ENCODE measurements around a stretch of chr7.

DNA sequence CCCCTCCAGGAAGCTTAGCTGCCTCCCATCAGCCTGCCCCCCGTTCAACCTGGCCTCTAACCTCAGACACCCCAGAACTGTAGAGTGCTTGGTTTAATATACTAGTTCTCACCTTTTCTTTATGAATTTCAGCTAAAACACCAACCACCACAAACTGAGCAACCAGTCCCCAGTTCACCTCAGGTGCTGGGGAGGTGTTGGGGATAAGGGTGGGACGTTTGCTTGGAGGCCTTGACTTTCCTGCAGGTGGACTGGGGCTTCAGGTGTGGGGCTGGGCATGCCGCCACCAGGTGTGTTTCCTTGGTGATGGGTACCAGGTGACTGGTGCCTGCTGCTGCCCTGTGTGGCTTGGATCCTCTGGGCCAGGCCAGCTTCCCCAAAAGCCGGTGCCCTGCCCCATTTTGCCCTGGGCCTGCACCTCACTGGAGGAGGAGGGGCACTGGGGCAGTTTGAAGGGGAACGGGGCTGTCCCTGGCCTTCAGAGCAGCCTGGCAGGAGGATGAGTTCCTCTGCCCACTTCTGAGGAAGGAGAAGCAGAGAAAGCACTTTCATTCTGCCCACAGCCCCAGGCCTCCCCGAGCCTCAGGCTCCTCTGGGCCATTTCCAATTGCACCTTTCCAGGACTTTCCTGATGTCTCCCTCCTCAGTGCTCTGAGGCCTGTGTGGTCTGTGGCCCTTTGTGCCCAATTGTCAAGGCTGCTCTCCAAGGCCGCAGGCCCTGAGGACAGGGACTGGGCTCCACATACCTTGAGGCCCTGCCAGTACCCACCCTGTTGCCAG is 25.1 kb upstream of the SMARCD3 start:
- PRO-cap, 2 experiments: no peak in any of the 2 experiments

DNA sequence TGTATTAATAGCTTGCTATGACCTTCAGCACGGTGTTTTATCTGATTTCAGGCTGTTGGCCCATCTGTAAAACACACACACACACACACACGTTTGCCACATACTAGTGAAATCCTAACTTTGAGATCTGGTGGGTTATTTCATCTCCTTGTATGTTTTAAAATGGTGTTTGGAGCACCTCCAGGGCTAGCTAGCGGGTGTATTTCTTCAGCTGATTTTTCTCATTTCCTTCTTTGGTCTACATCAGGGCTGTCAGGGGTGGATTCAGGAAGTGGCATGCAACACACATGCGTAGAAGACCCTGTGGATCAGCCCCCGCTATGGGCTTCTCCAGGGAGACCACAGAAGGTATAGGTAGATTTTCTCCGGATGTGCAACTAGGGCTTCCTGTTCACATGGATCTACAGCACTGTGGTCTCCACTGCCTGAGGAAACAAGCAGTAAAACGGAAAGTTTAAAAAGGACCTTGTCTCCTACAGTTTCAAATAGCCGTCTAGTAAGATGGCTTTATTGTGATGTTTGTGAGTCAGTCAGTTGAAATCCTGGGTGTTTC is 10.3 kb downstream of the NUB1 start:
- PRO-cap, 2 experiments: no peak in any of the 2 experiments

DNA sequence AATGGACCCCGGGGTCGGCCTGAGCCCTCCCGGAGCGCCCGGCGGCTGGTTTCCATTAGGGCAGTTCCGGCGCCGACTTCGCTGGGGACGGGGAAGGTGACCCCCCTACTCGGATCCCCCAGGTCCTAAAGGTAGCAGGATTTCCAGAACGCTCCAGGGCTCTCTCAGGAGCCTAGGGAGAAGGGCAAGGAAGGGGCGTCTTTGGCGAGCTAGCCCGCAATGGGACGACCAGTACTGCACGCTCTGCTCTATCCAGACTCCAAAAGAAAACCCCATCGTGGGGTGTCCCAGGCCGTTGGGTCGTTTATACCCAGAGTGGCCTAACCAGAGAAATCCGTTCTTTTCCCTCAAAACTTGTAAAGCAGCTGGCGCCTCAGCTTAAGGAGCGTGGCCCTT is 793 bp upstream of the WDR86 start:
- PRO-cap, 2 experiments: no peak in any of the 2 experiments

GRCh38 chr7:151426305-151427087 is 13.4 kb downstream of the CRYGN start:
- PRO-cap, 2 experiments: no peak in any of the 2 experiments

DNA sequence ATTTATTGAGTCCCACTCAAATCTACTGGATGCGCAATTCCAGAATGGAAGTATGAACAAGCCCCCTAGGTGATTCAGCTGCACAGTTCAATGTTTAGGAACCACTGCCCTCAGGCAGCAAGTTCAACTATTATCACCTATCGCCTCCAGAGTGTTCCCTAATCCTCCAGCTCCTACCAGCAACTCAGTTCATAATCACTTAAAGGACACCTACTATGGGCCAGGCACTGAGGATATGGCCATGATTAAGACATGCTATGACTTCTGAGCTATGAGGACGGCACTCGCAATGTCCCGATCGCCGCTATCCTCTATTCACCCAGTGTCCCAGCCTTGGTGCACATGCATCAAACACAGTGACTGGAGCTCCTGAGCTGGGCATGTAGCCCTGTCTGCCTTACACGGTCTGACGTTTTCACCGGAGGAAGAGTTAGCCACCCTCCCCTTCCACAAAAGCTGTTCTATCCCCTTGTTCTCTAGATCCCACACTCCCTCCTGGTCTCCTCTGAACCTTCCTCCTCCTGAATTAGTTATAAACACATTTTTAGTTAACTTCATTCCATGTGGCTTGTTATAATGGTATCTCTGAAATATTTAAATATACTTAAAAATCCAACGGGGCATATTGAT is 22.3 kb downstream of the RHEB start:
- PRO-cap, 2 experiments: no peak in any of the 2 experiments

- PRO-cap, 2 experiments: peak in 2 of 2 experiments; most common plus-strand start chr7:151518314 (in 2)
These were observed 1.5 kb downstream of the RHEB start for GRCh38 chr7:151518000-151518731.

DNA sequence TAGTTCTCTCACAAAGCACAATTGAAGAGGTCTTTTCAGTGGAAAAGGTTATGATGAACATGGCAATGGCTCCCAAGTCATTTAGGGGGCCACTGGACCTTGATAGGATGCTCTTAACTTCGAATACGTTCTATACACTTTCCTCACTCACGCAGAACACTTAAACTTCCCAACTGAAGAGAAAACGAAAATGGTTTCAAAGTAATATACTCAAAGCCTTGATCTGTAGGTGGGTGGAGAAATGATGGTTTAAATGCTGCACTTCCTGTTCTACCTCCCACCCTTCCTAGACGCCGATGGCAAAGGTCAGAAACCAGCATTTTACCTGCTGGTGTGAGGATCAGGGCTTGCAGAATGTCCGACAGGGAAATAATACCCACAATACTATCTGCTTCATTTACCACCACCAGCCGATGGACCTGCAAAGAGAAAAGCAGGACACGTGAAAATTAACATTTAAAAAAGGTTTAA is 40.5 kb upstream of the RHEB start:
- PRO-cap, 2 experiments: no peak in any of the 2 experiments

DNA sequence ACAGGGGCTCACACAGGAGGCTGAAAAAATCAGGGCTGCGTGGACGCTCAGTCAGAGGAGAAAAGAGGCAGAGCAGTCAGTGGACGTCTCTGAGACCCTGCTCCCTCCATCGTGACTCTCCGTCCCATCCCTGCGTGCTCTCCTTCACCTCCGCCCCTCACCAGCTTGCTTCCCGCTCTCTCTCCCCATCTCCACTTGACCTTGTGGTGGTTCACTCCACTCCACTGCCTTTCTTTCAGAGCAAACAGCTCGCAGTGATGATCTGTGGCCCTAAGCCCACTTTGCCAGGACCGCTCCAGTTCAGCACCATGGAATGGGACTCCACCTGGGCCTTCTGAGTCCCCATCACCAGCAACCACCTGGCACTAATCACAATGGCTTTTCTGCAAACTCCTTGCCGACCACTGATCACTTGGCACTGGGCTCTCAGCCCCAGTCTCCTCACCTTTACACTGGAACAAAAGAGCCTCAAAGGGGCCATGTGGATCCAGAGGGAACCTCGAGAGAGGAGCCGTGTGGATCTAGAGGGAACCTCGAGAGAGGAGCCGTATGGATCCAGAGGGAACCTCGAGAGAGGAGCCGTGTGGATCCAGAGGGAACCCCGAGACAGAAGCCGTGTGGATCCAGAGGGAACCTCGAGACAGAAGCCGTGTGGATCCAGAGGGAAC is 94.9 kb upstream of the RHEB start:
- PRO-cap, 2 experiments: no peak in any of the 2 experiments

- PRO-cap, 2 experiments: no peak in any of the 2 experiments
These were observed 132.5 kb upstream of the RHEB start for GRCh38 chr7:151652125-151652707.

DNA sequence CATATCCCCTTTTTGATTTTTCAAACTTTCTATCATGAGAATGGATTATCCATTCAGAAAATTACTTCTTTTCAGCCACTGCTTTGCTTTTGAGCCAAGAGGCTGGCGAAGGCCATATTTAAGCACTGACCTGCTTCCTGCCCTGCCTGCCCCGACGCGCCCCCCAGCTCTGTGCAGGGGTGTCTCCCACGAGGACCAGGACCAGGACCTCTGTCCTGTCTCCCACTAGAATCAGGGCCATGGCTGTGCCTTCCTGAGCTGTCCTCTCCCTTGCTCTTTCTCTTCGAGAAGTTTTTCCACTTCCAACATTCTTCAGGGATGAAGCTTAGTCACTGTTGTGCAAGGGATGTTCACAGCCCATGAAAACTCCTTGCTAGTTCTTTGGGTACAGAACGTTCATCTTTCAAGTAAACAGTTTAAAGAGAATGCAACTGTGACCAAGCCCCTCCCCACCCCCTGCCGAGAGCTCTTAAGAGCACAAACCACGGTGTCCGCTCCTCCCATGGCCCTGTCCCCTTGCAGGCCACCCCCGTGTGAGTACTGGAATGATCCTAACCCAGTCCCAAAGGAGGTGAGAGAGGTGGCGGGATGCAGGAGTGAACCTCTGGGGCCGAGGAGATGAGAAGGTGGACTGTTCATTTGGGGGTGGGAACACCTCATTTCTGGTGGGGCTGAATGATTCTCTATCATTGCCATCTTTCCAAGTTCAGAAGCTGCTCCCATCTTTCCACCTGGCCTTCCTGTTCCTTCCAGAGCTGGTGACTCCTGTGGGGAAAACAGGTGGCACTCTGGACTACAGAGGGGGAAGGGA is 161.1 kb upstream of the RHEB start:
- PRO-cap, 2 experiments: no peak in any of the 2 experiments

DNA sequence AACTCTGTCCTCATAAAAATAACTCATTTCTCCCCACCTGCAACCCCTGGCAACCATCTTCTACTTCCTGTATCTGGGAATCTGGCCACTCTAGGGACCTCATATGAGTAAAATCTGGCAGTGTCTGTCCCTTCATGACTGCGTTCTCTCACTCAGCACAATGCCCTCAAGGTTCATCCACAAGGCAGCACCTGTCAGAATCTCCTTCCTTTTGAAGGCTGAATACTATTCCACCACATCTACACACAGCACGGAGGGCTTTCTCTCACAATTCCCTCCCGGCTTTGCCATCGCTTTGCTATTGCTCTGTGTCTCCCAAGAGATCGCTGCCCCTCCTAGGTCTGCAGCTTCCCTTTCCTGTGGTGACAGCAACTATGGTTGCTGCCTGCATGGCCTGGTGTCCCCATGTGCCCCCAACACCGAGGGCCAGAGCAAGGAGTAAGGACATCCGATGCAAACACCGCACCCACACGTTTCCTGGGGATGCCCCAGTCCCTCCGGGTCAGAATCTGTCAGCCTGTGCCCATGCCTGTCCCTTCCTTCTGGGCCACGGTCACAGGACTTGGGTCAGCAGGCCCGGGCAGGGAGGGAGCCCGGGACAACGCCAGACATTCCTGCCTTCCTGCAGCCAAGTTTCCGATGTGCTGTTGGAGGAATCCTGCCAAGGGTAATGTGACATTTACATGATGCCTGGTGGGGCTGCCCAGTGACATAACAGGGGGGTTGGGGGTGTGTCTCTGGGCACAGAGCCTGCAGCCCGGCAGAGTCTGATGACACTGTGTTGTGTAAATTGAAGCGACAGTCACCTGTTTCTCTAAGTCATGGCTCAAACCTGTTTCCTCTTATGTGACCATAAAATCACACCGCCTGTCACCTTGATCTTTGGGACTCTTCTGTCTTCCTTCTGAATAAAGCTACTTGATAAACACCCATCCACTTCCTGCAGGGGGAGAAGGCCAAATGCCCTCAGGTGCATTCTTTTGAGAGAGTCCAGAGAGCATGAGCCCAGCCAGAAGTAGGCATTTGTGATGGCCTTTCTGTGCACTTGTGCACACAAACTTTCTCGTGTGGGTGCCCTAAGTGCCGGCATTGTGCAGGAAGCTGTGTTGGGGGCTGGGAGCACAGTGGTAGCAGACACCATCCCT is 175.1 kb upstream of the RHEB start:
- PRO-cap, 2 experiments: no peak in any of the 2 experiments

DNA sequence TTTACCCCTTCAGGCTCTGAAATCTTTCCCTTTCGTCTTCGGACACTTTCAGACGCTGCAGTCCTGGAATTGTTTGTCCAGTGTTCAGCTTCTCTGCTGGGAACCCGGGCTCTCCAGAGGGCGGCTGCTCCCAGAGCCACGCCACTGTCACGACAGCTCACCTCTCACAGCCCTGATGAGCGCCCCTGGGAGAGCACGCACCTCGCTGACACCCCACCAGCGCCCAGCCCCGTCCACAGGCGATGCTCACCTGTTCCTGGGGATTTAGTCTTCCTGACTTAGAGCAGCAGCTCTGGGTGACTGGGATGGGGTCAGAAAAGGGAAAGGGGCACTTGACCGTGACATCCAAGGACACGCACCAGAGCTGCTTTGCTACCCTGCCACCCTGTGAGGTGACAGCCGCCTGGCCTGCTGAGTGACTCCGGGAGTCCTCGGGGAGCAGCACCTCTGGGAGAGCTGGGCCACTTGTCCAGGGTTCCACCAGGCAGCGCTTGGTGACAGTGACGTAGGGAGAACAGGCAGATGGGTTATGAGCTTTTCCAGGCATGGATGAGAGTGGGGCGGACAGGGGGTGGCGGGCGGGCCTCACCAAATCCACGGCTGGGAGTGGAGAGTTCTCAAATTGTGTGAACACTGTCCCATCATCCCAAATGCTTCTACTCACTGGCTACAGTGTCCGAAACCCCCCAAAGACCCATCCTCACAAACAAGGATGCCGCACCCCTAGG is 148.2 kb downstream of the PRKAG2 start:
- PRO-cap, 2 experiments: no peak in any of the 2 experiments

GRCh38 chr7:151735896-151736950 is 140.7 kb downstream of the PRKAG2 start:
- PRO-cap, 2 experiments: peak in 2 of 2 experiments; most common plus-strand start chr7:151736621 (in 1); most common minus-strand start chr7:151736263 (in 2)

- PRO-cap, 2 experiments: no peak in any of the 2 experiments
These were observed 104.7 kb downstream of the PRKAG2 start for GRCh38 chr7:151772214-151772687.

DNA sequence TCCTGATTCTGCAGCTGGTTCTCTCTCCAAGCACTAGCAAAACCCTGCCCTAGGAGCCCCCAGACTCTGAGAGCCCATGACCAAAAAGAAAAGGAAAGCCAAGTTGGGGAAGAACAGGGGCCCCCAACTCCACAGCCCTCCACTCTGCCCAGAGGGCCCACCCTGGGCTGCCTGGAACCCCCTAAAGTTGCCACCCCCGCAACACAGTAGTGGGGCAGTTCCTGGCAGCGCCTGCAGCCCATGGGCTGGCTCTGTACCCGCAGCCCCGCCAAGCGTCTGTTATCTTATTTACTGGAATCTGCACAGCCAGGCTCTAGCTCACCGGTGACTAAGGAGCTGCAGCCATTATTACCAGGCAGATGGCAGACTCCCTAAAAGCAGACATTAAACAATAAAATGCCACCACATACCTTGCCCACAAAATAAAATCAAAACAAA is 66.5 kb downstream of the PRKAG2 start:
- PRO-cap, 2 experiments: no peak in any of the 2 experiments

- PRO-cap, 2 experiments: no peak in any of the 2 experiments
These were observed 21.7 kb downstream of the PRKAG2 start for GRCh38 chr7:151855178-151855625.

DNA sequence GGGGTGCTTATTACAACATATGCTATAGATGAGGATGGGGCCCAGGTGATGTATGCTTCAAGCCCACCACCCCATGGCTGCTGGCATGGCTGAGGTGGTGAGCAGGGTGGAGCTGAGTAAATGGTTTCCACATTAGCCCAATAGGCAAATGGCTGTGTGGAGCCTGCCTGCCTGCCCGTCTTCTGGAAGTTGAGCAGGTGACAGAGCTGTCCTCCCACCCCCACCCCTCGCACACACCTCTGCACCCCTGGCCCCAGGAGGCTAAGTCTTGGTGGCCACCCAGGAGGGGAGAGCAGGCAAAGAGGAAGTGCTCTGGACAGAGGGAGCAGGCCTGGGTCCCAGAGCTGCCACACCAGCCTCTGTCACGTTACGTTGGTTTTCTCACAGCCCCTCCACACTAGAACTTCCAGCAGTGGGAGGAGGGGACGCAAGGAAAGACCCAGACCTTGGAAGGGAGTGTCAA is 10.3 kb downstream of the PRKAG2 start:
- PRO-cap, 2 experiments: no peak in any of the 2 experiments

DNA sequence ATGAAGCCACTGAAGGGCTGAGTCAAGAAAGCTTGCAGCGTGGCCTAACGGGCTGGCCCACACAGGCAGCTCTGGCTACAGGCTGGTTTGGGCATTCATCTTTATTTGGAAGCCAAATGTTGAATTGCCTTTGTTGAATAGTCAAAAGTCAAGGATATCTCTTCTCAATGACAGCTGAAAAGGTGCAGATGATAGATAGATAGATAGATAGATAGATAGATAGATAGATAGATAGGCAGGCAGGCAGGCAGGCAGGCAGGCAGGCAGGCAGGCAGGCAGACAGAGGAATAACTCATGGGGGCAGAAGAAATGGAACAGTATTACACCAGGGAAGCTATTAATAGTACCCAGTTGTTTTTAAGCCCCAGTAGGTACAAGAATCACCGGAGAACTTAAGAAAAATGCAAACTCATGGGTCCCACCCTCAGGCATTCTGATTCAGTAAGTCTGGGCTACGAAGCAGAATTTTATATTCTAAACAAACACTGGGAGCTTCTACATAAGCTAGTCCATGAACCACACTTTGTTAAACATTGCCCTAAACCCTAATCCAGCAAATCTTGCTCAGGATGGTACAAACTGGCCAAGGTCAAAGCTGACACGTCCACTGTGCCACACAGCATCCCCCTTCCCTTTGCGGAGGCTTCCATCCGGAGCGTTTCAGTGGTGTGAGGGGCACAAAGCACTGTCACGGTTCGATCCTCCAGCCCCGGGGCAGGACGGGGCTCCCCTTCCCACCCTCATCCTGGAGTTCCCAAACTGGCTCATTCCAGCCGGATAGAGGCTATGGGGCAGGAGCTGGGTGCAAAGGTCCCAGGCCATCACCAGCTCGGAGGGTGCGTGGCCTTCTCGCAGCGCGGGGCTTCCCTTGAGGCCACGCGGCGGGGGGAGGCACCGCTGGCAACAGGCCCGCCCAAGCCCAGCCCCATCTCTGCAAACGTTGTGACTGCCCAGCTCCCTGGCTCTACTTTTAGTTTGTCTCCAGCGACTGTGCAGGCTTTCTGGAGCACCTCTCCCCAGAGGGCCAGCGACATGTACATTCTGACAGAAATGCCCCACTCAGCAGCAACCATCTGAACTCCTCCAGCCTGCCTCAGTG is 6.6 kb downstream of the PRKAG2 start:
- PRO-cap, 2 experiments: no peak in any of the 2 experiments

GRCh38 chr7:151917603-151918501 is 38.4 kb upstream of the GALNTL5 start:
- PRO-cap, 2 experiments: no peak in any of the 2 experiments

DNA sequence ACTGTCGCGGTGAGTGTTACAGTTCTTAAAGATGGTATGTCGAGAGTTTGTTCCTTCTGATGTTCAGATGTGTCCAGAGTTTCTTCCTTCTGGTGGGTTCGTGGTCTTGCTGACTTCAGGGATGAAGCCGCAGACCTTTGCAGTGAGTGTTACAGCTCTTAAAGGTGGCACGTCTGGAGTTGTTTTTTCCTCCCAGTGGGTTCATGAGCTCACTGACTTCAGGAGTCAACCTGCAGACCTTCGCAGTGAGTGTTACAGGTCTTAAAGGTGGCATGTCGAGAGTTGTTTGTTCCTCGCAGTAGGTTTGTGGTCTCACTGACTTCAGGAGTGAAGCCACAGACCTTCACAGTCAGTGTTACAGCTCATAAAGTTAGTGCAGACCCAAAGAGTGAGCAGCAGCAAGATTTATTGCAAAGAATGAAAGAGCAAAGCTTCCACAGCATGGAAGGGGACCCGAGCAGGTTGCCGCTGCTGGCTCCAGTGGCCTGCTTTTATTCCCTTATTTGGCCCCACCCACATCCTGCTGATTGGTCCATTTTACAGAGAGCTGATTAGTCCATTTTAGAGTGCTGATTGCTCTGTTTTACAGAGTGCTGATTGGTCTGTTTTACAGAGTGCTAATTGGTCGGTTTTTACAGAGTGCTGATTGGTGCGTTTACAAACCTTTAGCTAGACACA is 2.4 kb downstream of the GALNT11 start:
- PRO-cap, 2 experiments: no peak in any of the 2 experiments

Data from psoas muscle (tissue), 2 donors.